GM23248 (cell line): Measurements from ENCODE around the genes TMEM200A, MED23 and ENPP3.

- RAMPAGE, long total RNA: no peak
These were observed 241.6 kb downstream of the LAMA2 start for GRCh38 chr6:129124302-129125189.

DNA sequence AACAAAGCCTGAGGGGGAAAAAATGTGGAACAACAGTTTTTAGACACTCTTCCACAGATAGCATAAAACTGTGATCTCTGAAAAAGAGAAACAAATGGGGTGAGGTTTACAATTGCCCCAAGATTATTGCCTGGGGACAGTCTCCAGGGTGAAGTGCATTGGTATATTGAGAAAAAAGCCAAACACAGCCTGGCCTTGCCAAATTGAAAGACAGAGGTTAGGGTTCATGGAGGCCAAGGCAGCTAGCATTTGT is 318.0 kb downstream of the LAMA2 start:
- RAMPAGE, long total RNA: no peak

DNA sequence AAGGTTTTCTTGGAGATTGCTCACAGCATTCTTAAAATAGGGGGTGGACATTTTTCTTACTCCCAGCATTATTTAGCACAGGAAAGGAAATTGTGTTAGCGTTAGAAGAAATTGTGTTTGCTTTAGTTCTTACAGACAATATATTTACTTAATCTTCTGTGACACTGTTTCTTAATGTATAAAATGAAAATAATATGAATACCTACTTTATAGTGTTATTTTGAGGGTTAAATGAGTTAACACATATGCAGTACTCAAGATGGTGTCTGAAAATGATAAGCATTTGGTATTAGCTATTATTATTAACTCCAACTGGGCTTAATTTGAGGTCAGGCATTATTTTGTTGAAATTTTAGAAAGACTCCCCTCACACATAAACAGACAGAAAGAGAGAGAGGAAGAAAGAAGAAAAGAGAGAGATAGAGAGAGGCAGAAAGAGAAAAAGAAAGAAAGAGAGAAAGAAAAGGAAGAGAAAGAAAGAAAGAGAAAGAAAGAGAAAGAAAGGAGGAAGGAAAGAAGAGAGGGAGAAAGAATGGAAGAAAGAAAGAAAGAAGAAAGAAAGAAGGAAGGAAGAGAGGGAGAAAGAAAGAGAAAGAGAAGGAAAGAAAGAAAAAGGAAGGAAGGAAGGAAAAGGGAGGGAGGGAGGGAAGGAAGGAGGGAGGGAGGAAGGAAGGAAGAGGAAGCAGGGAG is 325.3 kb downstream of the LAMA2 start:
- RAMPAGE, long total RNA: no peak

- RAMPAGE, long total RNA: no peak
These were observed 134.8 kb downstream of the ARHGAP18 start for GRCh38 chr6:129575170-129575643.

DNA sequence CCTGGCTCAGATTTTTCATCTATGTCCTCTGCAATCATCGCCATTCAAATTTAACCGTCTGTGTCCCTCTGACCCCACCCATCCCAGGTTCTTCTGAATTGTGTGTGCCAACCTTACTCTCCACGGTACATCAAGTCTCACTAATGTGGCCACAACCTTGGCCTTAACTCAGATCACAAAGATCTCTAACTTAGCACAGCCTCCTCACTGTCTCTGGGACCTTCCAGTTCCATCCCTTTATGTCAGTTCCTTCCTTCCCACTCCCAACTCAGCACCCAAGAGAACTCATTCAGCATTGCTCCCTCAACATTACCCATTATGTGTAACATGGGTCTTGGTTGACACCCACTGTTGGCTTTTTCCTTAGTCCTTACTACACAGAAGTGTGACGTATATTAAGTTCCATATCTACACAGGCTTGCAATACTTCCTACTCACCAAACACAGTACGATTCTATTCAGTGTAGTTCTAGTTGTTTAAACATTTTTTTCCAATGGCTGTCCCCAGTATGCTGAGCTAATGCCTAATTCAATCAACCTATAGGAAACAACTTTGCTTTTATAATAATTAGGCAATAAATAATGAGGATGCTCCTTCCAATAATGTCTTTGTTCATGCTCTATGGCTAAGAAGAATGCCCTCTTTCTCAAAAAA is 37.7 kb downstream of the ARHGAP18 start:
- RAMPAGE, long total RNA: no peak

DNA sequence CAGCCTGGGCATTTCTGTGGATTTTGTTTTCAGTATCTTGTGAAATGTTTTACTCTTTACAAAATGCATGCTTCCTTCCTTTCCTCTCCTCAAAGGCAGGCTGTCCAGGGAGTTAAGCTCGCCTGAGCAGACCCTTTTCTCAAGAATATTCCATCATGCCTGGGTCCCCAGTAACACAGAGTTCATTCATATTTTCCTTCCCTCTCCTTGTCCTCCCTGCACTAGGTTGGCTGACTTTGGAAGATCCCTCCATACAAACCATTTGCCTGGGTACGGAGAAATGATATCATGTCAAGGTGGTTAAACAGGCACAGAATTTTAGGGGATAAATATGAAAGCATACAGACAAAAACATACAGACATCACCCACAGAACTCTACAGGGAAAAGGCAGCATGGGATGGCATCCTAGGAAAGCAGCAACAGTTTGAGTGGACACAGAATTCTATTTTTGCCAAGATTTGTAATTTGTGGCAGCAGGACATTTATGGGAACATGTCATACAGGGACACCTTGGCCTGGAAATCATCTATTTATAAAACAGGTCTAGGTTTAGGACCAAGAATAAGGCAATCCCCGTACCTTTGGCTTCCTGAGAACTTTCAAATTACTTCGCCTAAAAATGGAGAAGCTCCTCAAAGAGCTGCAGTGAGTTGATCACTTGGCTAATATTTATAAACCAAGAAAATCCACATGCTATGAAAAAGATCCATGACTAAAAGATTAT is 17.6 kb downstream of the ARHGAP18 start:
- RAMPAGE, long total RNA: no peak

DNA sequence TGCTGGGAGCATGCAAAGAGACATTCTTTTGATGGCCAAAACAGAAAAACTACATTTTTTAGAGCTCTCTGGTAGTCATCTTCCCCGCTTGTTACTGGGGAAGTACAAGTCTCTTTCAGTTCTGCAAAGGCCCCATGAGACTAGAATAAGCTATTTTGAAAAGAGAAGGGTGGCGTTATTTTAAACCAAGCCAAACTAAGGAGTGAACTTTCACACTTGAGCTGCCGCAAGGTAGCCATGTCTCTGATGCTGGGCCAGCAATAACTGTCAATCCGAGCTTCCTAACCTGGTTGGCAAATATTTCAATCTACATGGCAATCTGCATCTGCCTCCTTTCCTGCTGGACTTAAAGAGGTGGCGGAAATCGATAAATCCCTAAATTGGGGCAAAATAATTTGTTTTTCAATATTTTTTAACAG is 96.7 kb downstream of the L3MBTL3 start:
- RAMPAGE, long total RNA: no peak

- RAMPAGE, long total RNA: no peak
These were observed at the start of gene TMEM200A for GRCh38 chr6:130365653-130366544. TSS of gene TMEM200A (plus strand) at chr6:130366017.

GRCh38 chr6:131548041-131549059 is 24.7 kb upstream of the ARG1 start:
- RAMPAGE, long total RNA: no peak

DNA sequence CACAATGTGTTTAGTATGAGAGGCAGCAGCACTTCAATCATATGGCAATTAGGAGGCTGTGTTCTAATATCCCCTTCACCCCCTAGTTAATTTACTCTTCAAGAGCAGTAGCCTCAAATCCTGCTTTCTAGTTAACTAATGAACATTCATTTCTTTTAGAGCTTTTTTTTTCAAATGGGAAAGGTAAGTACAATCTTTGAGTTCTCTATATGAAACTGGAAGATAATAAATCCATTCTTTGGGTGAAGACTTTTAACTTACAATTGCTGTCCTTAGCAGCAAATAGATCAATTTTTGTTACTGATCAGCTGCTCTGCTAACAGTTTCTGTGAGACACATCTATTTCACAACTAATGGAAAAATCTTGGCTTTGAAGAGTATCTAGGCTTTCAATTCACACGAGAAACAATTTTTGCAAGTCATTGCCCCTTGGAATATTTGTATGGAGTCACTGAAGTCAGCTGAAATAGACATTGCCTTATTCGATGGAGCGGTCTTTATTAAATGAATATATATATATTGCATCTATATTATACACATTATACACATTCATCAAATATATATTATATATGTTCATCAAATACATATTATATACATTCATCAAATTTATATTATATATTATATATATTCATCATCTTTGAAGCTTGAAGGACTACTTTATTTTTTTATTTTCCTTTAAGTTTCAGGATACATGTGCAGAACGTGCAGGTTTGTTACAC is 20.4 kb upstream of the ARG1 start:
- RAMPAGE, long total RNA: no peak

DNA sequence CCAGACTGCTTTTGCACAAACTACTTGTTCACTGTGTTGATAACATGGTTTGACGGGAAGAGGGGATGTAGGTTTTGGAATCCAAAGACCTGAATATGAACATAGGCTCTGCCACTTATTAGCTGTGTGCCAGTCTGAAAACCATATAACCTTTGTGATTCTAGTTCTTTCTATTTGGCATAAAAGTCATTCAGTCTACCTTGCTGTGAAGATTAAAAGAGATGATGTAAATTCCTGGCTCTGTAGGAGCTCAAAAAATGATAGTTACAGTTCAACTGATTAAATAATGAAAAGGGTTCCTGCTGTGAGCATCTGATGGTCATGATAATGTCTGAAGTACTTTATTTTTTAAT is 3.3 kb downstream of the ARG1 start:
- RAMPAGE, long total RNA: no peak

GRCh38 chr6:131627341-131628789 is at the start of gene MED23:
TSS of gene MED23 (minus strand) at chr6:131628242.
- RAMPAGE, long total RNA: start-site peak on the minus strand at chr6:131628122-131628154, 17 and 18 reads in 2 replicates; start-site peak on the minus strand at chr6:131628213-131628245, 136 and 61 reads in 2 replicates

DNA sequence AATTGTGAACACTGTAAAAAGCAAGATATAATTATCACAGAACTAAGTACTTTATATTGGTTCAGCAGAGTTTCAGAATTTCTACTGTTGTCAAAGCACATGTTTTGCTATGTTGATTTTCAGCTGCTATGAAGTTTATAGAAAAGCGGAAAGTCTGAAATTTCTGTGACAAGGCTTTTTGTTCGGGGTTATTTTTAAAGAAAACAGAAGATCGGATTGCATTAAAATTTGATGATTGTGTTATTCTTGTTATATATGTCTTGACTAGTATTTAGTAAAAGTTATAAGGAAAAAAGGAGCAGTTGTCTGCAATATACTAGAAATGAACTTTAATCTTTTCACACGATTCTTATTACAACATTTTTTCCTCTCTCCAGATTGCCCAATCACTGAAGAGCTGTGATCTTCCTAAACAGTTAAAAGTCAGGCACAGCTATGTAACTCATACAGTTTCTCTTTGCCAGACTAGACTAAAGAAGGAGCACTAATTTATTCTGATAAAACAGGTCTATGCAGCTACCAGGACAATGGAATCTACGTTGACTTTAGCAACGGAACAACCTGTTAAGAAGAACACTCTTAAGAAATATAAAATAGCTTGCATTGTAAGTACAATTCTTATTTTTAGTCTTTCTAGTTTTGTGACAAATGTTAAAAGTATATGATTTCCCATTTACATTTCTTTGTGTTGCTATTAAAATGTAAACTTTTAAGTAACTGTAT is at the start of gene ENPP3:
TSS of gene ENPP3 (plus strand) at position 445 of the 723 bp plus-strand sequence.
- RAMPAGE, long total RNA: no peak

- RAMPAGE, long total RNA: no peak
These were observed 41.4 kb downstream of the ENPP1 start for GRCh38 chr6:131849135-131849653.

GRCh38 chr6:132132850-132133576 is 181.8 kb upstream of the CCN2 start:
- RAMPAGE, long total RNA: no peak

GRCh38 chr6:132133763-132134461 is 182.7 kb upstream of the CCN2 start:
- RAMPAGE, long total RNA: no peak

DNA sequence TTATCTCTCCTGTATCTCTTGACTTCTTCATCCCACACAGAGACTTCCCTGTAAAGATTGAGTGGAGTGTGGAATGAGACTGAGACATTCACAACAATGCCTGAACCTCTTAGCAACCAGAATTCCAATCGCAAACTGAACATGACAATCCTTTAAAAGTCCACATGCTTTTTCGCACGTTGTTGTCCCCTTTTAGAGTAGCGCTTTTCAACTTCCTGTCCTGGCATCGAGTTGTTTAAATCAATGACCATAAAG is 194.2 kb upstream of the CCN2 start:
- RAMPAGE, long total RNA: no peak

DNA sequence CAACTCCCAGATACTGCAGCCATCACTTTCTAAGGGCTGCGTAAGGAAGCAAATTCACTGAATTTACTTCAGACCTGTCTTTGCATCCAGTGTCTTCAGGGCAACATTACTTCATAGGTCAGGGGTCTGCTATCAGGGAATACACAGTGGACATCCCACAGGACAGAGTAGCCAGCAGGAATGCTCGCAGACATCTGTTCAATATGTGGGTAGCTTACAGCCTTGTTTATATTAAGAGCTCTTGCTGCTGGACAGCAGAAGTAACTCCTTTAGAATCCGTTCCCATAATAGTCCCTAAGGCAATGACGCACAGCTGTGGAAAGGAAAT is 198.8 kb downstream of the MOXD1 start:
- RAMPAGE, long total RNA: no peak

DNA sequence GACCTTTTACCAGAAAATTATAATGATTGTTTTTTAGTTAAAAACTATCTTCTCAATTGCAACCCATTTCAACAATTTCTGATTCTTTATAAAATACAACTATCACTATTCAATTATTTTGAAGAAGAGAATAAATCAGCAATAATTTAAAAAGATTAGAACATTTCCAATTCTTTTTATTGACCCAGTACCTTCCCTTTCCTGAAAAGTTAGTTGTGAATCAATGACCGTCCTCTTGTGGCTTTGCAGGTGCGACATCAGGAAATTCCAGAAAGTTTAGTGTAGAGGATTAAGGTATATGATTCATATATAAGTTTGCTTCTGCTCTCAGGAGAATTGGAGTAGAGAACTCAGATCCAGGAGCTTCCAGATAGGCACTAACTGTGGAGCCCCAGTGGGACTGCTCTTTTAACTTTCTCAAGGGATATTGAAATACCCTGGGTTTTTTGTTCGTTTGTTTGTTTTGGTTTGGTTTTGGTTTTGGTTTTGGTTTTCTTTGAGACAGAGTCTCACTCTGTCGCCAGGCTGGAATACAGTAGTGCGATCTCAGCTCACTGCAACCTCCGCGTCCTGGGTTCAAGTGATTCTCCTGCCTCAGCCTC is 9.6 kb downstream of the TAAR2 start:
- RAMPAGE, long total RNA: no peak

DNA sequence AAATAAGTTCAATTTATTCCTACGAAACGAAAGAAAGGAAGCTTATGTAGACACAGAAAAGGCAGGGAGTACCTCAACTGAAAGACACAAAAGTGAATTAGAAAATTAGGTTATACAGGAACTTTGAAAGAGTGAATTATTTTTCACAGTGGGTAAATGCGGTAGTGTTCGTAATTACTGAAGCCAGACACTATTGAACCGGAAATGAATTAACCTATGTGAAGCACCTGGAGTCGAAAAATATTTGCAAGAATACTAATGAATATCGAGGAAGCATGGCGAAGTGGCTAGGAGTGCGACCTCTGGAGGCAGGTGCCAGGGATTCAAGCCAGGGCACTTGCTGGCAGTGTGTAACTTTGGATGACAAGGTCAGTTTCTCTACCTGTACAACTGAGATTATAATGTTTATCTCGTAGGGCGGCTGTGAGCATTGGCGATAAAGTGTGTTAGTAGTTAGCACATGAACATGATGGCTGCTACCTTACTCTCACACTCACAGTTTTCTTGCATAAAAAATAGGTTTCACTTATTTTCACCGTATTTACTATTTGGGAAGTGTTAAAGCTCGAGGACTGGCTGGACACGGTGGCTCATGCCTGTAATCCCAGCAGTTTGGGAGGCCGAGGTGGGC is 512 bp upstream of the SLC18B1 start:
- RAMPAGE, long total RNA: no peak